Measurements from ENCODE around the genes WWP2, DDX19B and TAT.

DNA sequence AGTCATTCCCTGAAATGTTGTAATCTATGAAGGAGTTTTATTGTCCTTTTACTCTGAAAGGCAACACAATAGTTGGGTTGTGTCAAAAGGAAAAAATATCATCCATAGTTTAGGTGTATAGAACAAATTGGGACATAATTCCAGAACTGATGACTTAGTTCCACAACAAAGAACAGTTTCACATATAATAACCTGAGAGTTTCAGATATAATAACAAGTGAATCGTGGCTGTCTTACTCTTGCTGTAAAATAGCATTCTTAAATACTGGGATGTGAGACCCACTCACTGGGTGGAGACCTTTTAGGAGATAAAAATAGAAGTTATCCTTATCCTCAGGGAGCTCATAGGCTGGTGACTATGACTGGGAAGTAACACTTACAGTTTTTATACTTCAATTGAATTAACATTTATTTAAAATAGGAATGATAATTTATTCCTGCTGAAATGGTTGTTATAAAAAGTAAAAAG, 20.7 kb downstream of the CYB5B start:
- RAMPAGE, long total RNA, result no peak
- RRBS, result no CpG with 5 or more reads among the region's 1 CpG

GRCh38 chr16:69522679-69523475, 42.9 kb upstream of the NFAT5 start:
- RAMPAGE, long total RNA, result no peak
- RRBS, result no CpG with 5 or more reads among the region's 9 CpGs

DNA sequence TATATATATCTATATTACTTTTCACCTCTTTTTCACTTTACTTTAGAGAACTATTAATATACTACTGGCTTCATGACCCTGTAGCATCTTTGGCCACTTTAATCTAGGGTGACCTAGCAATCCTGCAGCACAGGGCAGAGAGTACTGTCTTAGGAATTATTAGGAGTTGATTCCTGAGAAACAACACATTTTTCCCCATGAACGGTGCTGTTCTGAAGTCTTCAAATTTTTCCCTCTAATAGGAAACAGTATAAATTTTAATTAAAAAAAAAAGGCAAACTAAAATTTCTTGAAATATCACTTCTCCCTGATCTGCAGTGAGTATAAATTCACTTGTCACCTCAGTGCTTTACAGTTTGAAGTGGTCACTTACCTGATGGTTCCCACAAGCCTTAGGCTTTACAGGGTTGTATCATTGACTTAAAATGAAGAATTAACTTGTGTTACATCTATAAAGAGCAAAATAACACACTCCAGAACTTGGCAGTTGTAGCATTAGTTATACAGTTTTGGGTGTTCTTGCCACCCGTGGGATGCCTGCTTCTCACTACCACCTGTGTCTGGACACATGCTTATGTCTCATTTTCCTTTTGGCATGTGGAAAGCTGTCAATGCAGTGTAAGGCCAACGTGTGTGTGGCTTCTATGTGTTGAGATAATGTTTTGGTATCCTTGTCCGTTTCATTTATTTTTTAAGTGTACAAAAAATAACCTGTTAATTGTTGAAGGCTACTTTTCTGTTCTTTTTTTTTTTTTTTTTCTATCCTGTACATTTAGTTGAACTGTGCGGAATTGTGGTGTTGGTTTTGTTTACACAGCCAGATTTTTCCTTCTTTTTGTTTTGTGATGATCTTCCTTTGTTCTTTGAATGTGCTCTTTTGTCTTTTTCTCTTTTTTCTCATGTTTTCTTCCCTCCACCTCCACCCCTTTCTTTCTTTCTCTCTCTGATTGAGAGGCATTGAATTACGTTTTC, 28.9 kb downstream of the NQO1 start:
- RAMPAGE, long total RNA, result no peak
- RRBS, result no CpG with 5 or more reads among the region's 6 CpGs

DNA sequence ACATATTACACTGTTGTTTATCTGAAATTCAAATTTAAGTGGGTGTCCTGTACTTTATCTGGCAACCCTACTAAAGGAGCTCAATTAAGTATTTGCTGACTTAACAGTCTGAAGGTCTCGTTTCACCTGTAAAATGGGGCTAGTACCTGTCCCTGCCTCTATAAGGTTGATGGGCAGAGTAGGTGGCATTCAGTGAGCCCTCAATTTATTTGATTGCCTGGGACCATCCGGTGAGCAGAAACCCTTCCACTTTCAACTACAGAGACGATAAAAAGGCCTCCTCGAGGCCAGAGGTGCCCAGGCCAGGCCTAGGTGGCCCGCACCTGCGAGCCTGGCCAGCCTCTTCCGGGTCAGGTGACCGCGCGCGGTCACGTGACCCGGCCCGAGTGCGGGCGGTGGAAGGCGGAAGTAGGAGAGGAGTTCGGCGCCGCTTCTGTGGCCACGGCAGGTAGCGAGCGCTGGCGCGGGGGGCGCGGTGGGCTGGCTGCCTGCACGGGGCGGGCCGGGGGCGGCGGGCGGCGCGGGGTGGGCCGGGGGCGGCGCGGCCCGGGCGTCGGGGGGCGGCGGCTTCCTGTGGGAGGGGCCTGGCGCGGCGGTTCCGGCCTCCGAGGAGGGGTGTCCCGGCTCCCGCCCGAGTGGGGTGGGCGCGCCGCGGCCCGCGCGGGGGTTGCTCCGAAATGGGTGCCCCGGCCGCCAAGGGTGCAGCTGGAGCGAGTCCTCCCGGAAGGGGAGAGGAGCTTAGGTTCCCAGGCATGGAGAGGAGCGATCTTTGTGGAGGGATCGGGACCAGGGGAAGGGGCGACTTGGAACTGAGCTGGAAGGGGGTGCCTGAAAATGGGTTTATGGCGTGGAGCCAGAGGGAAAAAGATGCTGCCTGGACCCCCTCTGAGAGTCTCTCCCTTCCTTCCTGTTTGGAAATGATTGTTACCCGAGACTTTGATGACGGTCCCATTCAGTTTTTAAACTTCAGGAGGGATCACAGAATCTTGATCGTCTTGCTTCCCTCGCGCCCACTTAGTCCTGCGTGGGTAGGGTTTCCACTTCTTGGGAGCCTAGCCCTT, at the start of gene WWP2:
Gene WWP2 (plus strand): TSS at position 389 of the 1,061 bp plus-strand sequence.
- RAMPAGE, long total RNA, result no peak
- RRBS, result under 1% methylated on average over 22 of the region's 74 CpGs

DNA sequence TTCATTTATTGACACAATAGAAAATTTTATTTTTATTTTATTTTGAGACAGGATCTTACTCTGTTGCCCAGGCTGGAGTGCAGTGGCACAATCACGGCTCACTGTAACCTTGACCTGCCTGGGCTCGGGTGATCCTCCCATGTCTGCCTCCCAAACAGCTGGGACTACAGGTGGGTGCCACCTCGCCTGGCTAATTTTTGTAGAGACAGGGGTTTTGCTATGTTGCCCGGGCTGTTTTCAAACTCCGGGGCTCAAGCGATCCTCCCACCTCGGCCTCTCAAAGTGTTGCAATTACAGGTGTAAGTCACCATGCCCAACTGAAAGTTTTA, 2.0 kb downstream of the WWP2 start:
- RAMPAGE, long total RNA, result no peak
- RRBS, result no CpG with 5 or more reads among the region's 7 CpGs

- RAMPAGE, long total RNA, result no peak
- RRBS, result 98% methylated on average over 4 of the region's 22 CpGs
These were observed 58.8 kb downstream of the WWP2 start for GRCh38 chr16:69820664-69821629.

DNA sequence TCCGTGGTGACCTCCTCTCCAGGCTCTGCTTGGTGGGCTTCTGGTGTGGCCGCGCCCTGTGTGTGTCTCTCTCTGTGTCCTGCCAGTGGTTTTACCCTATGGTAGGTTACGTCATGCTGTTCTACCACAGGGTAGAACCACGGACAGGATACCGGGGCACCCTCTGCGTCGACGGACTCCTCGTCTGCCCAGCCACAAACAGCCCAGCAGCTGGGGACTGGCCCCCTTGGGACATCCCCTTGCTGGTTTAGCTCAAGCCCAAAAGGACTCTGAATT, 18.2 kb upstream of the CLEC18A start:
- RAMPAGE, long total RNA, result no peak
- RRBS, result no CpG with 5 or more reads among the region's 10 CpGs

DNA sequence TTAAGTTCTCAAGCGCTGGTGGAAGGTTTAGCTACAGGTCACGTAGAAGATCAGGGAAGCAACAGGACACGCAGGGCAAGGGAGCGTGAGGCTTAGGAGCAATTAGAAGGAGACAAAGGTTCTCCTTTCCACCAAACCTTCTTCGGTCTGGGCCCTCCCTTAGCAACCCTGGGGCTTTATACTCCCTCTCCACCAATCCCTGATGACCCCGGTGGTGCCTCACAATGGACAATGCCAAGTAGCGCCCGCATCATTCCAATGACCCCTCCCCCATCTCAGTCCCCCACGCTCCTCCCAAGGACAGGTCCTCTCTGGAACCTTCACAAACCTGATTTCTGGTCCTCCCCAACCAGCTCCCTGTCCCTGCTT, 39.1 kb downstream of the CLEC18A start:
- RAMPAGE, long total RNA, result no peak
- RRBS, result no CpG with 5 or more reads among the region's 9 CpGs

GRCh38 chr16:70298906-70300064, at the start of gene DDX19B:
Gene DDX19B, plus strand, starts transcription at chr16:70299186.
- RAMPAGE, long total RNA, result start-site peak on the plus strand at chr16:70299156-70299239, 70 and 40 reads in 2 replicates
- RRBS, result 2% methylated on average over 11 of the region's 40 CpGs

- RAMPAGE, long total RNA, result no peak
- RRBS, result no CpG with 5 or more reads among the region's 15 CpGs
These were observed 505 bp downstream of the DDX19A start for GRCh38 chr16:70347067-70347748.

- RAMPAGE, long total RNA, result no peak
- RRBS, result no CpG with 5 or more reads among the region's 19 CpGs
These were observed 21.8 kb downstream of the ST3GAL2 start for GRCh38 chr16:70416800-70417820.

GRCh38 chr16:70438044-70438501, 827 bp downstream of the ST3GAL2 start:
- RAMPAGE, long total RNA, result no peak
- RRBS, result no CpG with 5 or more reads among the region's 11 CpGs

- RAMPAGE, long total RNA, result no peak
- RRBS, result no CpG with 5 or more reads among the region's 14 CpGs
These were observed 24.8 kb downstream of the FCSK start for GRCh38 chr16:70478876-70479829.

GRCh38 chr16:70571637-70572460, 48.2 kb downstream of the SF3B3 start:
- RAMPAGE, long total RNA, result no peak
- RRBS, result no CpG with 5 or more reads among the region's 10 CpGs

GRCh38 chr16:70618326-70619027, 27.9 kb upstream of the IL34 start:
- RAMPAGE, long total RNA, result no peak
- RRBS, result no CpG with 5 or more reads among the region's 12 CpGs

- RAMPAGE, long total RNA, result no peak
- RRBS, result no CpG with 5 or more reads among the region's 13 CpGs
These were observed 3.0 kb downstream of the MTSS2 start for GRCh38 chr16:70682674-70683453.

DNA sequence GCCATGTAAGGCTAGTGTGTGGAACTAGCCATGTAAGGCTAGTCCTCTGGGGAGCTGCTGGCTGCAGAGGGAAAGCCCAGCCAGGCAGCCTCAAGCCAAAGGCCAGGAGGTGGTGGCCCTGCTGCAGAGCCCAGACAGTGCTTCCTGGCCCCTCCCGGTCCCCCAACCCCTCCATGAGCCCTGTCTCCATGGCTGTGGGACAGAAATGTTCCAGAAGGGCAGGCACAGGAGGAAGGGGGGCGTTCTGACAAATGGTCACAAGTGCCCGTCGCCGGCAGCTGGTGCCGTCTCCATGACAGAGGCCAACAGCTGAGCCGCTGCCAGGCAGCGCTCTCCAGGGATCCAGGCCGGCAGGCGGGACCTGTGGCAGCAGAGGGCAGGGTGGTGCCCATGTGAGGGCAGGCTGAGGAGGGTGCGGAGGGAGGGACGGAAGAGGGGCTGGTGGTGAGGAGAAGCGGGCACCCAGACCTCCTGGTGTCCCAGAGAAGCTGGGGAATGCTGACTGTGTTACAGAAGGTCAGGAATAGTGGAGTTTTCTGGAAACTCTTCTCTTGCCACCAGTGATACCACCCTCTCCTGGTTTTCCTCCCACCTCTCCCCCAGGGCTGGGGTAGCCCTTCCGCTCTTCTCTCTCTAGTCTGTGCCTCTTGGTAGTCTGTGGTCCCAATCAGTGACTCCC, 14.8 kb upstream of the MTSS2 start:
- RAMPAGE, long total RNA, result no peak
- RRBS, result 20% methylated on average over 5 of the region's 14 CpGs

GRCh38 chr16:70740083-70740524, 54.3 kb upstream of the MTSS2 start:
- RAMPAGE, long total RNA, result no peak
- RRBS, result no CpG with 5 or more reads among the region's 8 CpGs

DNA sequence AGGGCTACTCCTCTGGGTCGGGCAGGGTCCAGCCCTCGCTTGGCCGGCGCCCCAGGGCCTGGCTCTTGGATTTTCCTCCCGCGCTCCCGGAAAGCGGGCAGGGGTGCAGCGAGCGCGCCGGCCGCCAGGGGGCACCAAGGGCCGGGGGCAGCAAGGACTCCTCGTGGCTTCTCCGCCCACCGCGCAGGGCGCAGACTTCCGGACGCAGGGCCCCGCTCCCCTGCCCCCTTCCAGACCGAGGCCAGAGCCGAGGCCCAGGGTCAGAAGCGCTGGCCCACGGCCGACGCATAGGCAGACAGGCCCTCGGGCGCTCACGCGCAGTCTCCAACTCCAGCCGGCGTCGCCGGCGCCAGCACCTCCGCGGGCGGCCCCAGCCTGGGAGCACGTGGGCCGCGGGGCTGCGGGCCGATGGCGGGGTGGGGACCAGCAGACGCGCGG, 330 bp downstream of the TLE7 start:
- RAMPAGE, long total RNA, result no peak
- RRBS, result 12% methylated on average over 14 of the region's 49 CpGs

DNA sequence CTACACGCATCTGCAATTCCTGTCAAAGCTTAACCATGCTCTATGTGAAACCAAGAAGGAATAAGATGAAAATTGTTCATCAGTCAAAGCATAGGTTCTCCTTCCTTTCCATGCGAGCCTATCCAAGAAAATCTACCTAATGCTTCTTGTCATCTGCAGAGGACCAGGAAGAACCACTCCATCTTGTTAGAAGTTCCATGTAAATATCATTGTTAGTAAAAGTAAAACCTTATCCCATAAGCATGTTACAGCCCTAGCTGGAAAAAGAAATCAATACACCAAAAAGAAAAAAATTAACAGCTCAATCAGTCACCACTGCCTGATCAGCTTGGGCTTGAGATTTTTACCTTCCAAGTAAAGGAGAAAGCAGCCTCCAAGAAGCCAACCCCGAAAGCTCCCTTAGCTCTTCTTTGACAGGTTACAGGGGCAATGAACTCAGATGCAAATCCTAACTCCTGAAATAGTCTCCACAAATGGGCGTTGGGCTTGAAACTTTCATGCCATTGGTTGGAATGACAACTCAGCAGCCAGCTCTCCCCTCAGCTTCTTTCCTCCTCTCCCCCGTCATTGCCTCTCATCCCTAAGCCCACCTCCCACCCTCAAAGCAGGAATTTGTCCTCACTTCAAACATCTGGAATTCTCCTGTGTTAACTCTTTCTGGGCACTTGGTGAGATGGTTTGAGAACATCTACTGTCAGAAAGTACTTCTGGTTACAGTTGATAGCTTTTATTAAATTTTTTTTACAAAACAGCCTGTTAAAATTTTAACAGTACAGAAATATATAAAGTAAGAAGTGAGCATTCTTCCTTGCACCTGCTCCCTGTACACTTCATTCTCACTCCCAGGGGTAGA, at the start of gene TAT:
Gene TAT (minus strand): TSS at position 431 of the 853 bp plus-strand sequence.
- RAMPAGE, long total RNA, result no peak
- RRBS, result no CpG with 5 or more reads among the region's 5 CpGs